ENCODE data around the genes NUDT13, MYOZ1 and CHCHD1.

GRCh38 chr10:73109544-73110821 lies at the start of gene NUDT13:
Gene NUDT13, plus strand, starts transcription at chr10:73110455.
- PRO-cap = bidirectional peak, plus-strand start at chr10:73110532, minus-strand start at chr10:73110487
- RRBS = no CpG with 5 or more reads among the region's 16 CpGs

DNA sequence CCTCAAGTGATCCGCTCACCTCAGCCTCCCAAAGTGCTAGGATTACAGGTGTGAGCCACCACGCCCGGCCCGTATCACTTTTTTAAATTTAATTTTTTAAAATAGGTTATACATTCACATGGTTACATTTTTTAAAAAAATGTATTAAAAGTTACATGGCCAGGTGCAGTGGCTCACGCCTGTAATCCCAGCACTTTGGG lies 10.6 kb downstream of the ECD start:
- PRO-cap = no peak
- RRBS = no CpG with 5 or more reads among the region's 5 CpGs

DNA sequence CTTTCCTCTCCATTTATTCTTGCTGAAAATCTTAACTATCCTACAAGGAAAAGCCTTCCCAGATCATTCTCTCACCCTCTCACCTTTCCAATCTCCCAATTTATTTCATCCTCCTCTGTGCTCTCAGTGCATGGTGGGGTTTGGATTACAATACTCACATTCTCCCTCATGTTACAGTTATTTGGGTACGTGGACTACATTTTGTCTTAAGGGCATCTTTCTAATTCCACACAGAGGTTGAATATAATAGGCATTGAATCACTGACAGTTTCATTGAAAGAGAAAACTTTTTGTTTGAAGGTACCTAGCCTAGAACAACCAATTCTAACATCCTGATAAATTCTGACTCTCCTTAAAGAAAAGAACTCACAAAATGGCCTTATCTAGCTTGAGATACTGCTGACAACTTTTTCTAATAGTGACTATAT lies 4.9 kb downstream of the USP54 start:
- PRO-cap = no peak
- RRBS = no CpG with 5 or more reads among the region's 1 CpG

DNA sequence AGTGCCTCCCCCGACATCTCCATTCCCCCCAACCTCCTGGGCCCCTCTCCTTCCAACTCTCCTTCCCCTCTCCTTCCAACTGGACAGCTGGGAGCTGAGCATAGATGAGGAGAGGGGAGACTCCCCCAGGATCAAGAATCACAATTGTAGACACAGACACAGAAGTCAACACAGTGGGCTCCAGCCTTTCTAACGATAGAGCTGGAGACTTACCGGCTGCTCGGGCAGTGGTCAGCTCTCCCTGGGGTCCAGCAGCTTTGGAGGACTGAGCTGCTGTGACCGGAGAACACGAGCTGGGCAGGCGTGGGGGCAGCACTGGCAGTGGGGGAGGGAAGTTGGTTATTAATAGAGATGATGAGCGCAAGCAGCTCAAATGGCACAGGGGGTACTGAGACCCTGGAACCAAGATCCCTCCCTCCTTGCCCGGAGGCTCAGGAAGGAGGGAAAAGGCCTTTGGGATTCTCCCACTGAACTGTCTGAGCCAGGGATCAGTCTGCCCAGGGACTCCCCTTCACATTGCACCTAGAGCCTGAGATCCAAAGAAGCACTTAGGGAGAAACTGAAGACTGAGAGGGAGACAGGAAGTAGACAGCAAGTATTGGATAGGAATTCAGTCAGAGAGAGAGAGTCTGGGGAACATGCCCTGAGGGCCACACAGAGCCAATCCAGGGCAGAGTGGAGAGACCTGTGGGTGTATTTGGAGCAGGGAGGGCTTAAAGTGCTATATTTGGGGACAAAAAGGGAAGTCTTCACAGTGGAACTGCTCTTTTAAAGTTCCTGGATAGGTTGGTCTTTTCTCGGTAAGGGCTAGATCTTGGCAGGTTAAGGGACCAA lies at the start of gene MYOZ1:
Gene MYOZ1 (minus strand): TSS at position 277 of the 834 bp plus-strand sequence.
- PRO-cap = no peak
- RRBS = 78% methylated on average over 5 of the region's 10 CpGs

- PRO-cap = no peak
- RRBS = no CpG with 5 or more reads among the region's 4 CpGs
These were observed 6.0 kb downstream of the SYNPO2L start for GRCh38 chr10:73649833-73650242.

GRCh38 chr10:73659745-73660257 lies 4.0 kb upstream of the SYNPO2L start:
- PRO-cap = no peak
- RRBS = no CpG with 5 or more reads among the region's 4 CpGs

DNA sequence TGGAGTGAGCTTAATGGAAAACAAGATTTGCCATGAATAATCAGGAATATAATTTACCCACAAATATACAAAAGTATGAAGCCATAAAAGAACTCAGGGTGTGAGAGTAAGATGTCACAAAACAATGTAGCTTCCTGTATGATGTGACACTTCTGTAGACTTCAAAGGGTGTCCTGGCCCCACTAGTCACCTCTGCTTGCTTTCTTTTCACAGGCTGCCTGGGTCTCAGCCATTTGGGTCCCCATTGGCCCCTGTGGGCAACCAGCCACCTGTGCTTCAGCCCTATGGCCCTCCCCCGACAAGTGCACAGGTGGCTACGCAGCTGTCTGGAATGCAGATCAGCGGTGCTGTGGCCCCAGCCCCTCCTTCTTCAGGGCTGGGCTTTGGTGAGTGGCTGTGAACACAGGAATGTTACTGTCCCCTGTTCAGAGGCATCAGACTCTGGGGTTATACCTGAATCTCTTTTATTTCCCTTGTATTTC lies 12.6 kb upstream of the FUT11 start:
- PRO-cap = no peak
- RRBS = no CpG with 5 or more reads among the region's 3 CpGs

DNA sequence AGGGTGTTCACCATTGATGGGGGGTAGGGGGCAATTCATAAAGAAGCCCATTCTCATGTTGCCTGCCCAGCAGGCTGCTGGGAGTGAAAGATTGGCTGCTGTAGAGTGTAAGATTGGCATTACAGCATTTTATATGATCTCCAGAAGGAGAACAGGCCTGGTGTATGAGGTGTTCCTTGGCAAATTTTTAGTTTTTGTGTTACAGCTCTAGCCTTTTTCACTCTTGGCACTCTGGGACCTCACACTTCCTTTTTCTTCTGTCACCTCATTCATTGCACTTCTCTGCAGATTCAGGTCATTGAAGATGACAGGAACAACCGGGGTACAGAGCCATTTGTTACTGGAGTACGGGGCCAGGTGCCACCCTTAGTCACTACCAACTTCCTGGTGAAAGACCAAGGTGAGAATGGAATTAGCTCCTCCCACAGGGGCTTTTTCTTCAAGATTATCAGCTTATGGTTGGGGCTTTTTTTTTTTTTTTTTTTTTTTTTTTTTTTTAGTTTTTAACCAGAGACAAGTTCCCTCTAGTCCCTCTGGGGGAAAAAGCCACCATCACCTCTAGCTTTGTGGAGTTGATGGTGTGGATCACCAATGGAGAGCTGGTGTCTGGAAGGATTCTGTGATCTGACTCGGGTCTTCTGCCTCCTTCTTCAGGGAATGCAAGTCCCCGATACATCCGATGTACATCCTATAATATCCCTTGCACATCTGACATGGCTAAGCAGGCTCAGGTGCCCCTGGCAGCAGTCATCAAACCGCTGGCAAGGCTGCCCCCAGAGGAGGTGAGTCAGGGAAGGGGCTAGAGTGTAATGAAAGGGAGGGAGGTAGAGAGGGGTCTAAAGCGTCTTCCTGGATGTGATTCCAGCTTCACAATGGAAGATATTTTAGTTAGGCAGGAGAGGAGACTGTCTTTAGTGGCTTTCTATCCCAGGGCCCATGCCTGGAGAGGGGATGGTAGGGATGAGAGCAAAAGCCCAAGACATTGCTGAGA lies 8.6 kb upstream of the FUT11 start:
- PRO-cap = no peak
- RRBS = no CpG with 5 or more reads among the region's 7 CpGs

GRCh38 chr10:73765721-73766296 lies 6.3 kb upstream of the FUT11 start:
- PRO-cap = no peak
- RRBS = no CpG with 5 or more reads among the region's 5 CpGs

- PRO-cap = no peak
- RRBS = no CpG with 5 or more reads among the region's 21 CpGs
These were observed 1.4 kb downstream of the FUT11 start for GRCh38 chr10:73773290-73774035.

- PRO-cap = bidirectional peak, plus-strand start at chr10:73782050, minus-strand start at chr10:73781999
- RRBS = under 1% methylated on average over 31 of the region's 70 CpGs
These were observed at the start of gene CHCHD1 for GRCh38 chr10:73781609-73782651. Gene CHCHD1, plus strand, starts transcription at chr10:73782048.

DNA sequence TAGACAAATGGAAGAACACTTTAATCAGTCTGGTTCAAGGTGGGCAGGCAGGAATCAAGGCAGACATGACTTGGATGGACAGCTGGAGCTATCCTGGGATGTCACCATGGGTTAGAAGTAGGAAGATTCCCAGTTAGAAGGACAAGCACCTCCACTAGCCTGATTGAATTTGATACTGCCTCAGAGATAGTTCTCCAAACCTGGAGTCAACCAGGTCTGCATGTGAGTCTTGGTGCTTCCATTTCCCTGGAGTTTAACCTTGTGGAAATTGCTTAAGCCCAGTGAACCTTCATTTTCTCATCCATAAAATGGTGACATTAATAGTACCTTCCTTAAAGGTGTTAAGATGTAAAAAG lies 6.3 kb upstream of the PLAU start:
- PRO-cap = no peak

- PRO-cap = no peak
- RRBS = no CpG with 5 or more reads among the region's 4 CpGs
These were observed 3.1 kb upstream of the PLAU start for GRCh38 chr10:73907816-73908332.

GRCh38 chr10:73913524-73913942 lies 2.6 kb downstream of the PLAU start:
- PRO-cap = no peak
- RRBS = no CpG with 5 or more reads among the region's 10 CpGs

DNA sequence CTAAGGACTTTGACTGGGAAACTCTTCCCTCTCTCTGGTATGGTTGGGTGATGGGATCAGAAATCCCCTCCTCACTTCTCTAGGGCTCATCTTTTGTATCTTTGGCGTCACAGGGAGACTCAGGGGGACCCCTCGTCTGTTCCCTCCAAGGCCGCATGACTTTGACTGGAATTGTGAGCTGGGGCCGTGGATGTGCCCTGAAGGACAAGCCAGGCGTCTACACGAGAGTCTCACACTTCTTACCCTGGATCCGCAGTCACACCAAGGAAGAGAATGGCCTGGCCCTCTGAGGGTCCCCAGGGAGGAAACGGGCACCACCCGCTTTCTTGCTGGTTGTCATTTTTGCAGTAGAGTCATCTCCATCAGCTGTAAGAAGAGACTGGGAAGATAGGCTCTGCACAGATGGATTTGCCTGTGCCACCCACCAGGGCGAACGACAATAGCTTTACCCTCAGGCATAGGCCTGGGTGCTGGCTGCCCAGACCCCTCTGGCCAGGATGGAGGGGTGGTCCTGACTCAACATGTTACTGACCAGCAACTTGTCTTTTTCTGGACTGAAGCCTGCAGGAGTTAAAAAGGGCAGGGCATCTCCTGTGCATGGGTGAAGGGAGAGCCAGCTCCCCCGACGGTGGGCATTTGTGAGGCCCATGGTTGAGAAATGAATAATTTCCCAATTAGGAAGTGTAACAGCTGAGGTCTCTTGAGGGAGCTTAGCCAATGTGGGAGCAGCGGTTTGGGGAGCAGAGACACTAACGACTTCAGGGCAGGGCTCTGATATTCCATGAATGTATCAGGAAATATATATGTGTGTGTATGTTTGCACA lies 5.6 kb downstream of the PLAU start:
- PRO-cap = no peak
- RRBS = no CpG with 5 or more reads among the region's 15 CpGs

DNA sequence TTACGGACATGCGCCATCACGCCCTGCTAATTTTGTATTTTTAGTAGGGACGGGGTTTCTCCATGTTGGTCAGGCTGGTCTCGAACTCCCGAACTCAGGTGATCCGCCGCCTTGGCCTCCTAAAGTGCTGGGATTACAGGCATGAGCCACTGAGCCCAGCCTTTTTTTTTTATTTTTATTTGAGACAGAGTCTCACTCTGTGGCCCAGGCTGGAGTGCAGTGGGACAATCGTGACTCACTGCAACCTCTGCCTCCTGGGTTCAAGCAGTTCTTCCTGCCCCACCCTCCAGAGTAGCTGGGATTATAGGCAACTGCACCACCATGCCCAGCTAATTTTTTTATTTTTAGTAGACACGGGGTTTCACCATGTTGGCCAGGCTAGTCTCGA lies 32.7 kb upstream of the VCL start:
- PRO-cap = no peak
- RRBS = no CpG with 5 or more reads among the region's 11 CpGs

DNA sequence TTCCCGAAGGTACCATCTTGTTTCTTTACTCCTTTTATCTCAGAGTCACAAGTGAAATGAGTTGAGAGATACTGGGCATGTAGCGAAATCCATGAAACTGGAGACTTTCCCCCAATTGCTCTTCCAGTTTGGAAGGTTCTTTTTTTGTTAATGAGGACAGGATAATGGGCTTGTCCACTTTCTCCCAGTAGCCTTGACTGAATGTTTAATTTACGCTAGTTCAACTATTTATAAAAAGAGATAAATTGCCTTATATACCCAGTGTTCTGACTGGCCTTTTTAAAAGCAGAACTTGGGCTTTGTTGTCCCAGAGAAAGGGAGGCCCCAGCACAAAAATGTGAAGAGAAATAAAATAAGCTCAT lies 26.4 kb downstream of the ADK start:
- PRO-cap = no peak
- RRBS = no CpG with 5 or more reads among the region's 3 CpGs

DNA sequence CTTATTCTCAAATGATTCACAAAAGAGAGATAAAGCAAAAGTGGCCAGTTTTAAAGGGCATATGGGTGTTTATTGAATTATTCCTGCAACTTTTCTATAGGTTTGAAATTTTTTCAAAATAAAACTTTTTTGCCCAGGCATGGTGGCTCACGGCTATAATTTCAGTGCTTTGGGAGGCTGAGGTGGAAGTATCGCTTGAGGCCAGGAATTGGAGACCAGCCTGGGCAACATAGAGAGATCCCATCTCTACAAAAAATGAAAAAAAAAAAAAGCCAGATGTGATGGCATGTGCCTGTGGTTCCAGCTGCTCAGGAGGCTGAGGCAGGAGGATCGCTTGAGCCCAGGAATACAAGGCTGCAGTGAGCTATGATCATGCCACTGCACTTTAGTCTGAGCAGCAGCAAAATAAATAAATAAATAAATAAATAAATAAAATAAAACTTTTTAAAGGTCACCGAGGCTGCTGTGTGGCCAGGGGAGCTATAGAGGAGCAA lies 46.7 kb downstream of the KAT6B start:
- PRO-cap = no peak
- RRBS = no CpG with 5 or more reads among the region's 4 CpGs

DNA sequence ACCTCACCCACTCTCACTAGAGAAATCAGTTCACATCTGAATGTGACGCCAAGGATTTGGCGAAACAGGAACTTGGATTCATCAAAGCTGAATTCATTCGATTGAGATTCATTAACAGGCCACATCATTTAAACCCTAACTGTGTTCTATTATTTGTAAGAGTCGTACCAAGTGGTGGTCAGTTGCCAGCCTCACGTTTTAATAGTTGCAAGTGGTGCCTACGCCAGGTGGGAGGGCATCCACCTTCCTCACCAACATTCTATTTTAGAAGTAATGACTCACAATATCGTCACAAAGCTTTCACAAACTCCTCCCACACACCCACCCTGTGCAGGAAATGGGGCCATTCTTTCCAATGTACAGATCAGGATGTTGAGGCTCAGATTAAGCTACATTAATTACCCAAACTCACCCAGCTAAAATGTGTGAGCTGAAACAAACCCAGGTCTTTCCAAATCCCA lies 39.4 kb downstream of the DUSP29 start:
- PRO-cap = no peak
- RRBS = no CpG with 5 or more reads among the region's 7 CpGs

GRCh38 chr10:75099111-75099408 lies 252 bp downstream of the DUSP13 start:
- PRO-cap = no peak
- RRBS = no CpG with 5 or more reads among the region's 6 CpGs